Umbilical cord (tissue), 2 donors: ENCODE results near the genes ODF3L2, RNF126 and PRSS57.

DNA sequence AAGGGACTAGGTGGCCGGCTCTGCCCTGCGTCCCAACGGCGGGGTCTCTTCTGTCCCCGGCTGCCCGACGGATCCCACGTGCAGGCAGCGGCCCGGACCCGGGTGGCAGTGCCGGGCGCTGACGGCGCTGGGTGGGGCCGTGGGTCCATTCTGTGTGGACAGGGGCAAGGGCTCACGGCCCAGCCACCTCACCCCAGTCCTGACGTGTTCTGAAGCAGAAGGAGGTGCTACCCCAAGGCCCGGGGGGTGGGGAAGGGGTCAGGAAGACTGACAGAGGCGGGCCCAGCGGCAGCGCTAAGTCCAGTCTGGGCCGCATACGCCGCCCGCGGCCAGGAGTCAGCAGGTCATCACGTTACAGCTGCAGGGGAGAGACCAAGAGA, 15.1 kb upstream of the PLPP2 start:
- RAMPAGE, long total RNA, result no peak

DNA sequence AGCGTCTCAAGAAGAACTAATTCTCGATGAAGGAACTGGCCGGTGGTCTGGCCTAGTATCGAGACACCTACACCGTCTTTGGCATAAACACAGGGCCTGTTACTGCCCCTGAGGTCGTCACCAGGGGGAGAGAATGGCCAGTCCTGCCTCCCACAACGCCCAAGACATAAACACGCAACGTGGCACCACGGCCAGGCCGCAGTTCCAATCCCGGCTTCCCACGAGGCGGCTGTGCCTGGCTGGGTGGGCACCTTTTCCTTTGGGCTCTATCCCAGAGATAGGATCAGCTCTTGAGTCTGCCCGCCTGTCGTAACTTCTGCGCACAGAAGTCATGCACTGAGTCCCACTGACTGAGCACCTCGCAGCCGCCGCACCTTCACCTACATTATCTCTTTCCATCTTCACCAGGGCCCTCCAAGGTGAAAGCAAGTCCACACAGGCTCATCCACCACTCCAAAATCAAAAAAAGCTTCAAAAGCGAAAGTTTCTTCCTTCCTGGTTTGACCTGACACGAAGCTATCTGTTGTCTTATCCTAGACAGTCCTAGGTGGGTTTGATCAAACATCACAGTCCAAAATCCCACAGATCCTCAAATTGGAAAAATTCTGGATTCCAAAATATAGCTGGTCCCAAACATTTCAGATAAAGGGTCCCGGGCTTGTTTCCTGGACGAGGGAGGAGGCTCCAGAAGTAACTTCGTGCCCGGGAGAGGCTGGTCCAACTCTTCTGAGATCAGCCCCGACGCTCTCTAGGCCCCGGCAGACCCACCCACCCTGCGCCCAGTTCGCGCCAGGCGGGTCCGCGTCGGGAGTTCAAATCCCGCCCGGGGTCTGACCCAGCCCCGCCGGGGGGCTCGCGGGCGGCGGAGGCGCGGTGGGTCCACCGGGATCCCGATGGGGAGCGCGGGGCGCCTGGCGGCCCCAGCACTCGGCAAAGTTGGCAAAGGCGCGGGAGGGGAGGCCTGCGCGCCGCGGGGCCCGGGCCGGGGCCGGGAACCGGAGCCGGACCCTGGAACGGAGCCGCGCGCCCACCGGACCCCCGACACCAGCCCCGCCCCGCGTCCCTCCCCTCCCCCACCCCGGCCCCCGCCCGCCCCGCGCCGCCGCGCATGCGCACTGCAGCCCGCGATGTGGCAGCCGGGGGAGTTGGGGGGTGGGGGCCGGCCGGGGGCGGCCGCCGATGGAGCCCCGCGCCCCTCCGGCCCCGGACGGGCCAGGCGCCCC, 759 bp downstream of the MIER2 start:
- RAMPAGE, long total RNA, result no peak

GRCh38 chr19:474821-475179, at the start of gene ODF3L2:
TSS of gene ODF3L2 (minus strand) at chr19:474983.
- RAMPAGE, long total RNA, result no peak

DNA sequence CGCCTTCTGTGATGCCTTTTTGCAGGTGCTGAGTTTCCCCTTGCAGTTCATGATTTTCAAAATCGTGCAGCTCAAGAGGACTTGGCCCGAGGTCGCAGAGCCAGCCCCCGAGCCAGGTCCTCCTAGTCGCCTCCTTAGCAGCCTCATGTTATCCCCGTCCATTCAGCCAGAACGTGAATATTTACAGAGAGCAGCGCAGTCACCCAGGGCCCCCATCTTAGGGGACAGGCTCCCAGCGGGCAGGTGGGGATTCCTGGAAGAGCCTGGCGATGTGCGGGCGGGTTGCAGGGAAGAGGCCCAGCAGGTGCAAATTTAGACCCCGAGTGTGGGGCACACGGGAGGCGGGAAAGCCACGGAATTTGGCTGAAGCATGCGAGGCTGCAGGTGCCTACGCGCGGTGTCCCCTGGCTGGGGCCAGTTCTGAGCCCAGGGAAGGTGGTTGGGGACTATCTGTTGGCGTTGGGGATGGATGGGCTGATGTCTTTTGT, 825 bp downstream of the TPGS1 start:
- RAMPAGE, long total RNA, result no peak

DNA sequence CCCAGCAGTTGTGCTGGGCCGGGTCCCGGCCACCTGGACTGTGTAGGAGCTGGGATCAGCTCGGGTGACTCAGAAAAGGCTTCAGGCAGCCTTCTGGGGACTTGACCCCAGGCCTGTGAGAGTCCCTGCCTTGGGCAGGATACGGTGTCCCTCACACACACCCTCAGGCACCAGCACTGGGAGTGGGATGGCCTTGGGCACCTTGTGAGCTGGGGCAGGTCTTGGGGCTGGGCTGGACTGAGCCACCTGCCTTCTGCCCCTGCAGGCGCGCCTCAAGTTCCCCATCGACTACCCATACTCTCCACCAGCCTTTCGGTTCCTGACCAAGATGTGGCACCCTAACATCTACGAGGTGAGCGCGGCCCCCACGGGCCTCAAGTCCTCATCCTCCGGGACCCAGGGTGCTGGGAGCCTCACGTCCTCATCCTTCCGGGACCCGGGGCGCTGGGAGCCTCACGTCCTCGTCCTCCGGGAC, 4.0 kb downstream of the CDC34 start:
- RAMPAGE, long total RNA, result no peak

DNA sequence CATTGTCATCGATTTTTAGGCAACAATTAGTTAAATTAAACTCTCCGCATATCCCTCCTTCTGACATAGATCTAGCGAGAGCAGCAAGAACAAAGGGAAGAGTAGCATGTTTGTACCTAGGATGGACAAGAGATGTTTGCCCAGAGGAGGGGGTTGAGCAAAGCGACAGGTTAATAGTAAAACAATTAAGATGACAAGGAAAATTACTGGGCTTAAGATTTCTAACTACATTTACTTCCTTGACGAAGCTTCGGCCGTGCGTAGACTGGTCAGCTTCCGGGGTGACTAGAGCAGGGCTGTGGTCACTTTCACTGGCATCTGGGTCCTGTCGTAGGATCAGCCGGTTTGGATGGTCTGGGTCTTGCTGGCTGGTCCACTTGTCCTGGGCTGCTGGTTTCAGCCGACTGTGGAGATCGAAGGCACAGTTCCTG, 5.2 kb upstream of the BSG start:
- RAMPAGE, long total RNA, result no peak

GRCh38 chr19:641951-642565, 2.4 kb downstream of the FGF22 start:
- RAMPAGE, long total RNA, result no peak

DNA sequence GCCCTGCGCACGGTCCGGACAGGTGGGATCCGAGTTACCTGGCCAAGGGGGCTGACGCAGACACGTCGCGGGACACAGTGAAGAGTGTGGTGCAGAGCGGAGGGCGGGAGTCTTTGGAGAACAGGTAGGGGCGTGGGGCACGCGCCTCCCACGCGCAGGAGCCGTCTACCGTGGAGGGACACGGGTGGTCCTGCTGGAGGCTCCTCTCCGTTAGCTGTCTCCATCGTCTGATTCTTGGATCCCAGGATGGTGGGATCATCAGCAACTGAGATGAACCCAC, 7.1 kb downstream of the FGF22 start:
- RAMPAGE, long total RNA, result no peak

- RAMPAGE, long total RNA, result no peak
Observed at GRCh38 chr19:663018-664103, at the start of gene RNF126. TSS of gene RNF126 (minus strand) at chr19:663214.

DNA sequence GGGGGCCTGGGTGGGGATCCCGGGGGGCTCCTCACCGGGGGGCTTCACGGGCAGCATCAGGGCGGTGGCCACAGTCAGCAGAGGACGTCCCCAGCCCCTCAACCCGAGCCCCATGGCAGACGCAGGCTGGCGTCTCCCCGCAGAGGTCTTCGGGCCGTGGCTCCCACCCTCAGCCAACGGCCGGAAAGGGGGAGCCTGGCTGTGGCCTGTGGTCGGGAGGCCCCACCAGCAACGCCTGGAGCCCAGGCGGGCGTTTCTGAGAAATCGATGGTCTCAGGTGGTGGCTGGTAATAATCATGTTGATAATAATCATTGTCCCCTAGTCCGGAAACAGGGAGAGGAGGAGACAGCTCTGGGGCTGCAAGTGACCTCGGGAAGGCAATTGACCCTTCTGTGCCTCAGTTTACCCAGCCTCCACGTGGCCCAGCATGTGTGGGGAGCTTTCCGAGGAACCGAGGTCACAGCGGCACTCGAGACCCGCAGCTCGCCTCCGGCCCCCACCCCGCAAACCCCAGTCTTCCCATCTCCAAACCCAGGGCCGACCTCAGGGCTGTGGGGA, at the start of gene PRSS57:
Gene PRSS57 (minus strand): TSS at position 136 of the 559 bp plus-strand sequence.
- RAMPAGE, long total RNA, result no peak

DNA sequence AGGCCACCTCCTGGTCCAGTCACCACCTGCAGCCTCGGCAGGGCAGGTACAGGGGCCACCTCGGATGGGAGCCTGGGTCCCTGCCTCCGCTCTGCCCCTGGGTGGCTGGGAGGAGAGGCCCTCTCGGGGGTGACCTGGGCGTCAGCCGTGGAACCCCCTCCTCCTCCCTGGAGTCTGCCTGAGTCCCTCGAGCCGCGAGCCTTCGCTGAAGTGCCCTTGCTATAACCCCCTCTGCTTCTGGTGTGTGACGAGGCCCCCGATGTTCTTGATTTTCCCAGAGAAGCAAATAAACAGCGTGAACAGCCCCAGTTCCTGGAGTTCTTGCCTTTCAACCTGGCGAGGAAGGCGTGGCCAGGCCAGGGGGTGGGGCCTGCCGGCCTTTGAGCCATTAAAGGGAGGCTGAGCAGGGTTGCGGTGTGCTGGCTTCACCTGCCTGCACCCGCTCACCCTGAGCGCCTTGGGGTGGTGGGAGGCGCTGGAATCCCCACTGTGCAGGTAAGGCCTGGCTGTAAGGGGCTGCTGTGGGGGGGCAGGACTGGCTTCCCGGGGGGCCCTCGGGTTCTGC, 2.8 kb upstream of the MISP start:
- RAMPAGE, long total RNA, result no peak

- RAMPAGE, long total RNA, result no peak
Observed at GRCh38 chr19:799061-799949, 2.1 kb downstream of the PTBP1 start.

DNA sequence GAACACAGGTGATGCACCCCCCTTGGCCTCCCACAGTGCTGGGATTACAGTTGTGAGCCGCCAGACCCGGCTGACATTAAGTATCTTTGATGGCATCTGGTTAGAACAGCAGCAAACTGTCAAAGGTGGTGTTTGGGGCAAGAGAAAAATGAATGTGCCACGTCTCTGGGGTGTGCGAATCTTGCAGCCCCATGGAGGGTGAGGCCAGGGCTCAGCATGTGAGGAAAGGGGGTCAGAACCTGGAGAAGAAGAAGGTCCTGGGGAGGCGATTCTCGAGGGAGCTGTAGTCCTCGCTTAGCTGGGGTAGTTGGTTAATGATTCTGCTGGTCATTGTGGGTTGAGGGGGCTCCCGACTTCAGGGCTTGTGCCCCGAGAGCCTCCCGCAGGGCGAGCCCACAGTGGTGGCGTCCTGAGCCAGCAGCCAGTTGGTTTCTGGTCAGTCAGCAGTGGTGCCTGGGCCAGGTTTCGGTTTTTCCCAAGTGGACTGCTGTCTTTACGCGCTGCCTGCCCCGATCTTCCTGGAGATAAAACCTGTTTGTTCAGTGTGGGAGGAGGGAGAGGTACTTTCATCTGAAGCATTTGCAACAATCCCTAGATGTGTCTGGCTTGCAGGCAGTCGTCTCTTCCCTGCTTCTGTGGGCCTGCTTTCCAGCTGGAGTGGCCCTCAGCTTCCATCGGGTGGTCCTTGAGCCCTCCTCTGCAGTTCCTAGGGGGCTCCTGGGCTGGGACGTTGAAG, 3.1 kb downstream of the PTBP1 start:
- RAMPAGE, long total RNA, result no peak

DNA sequence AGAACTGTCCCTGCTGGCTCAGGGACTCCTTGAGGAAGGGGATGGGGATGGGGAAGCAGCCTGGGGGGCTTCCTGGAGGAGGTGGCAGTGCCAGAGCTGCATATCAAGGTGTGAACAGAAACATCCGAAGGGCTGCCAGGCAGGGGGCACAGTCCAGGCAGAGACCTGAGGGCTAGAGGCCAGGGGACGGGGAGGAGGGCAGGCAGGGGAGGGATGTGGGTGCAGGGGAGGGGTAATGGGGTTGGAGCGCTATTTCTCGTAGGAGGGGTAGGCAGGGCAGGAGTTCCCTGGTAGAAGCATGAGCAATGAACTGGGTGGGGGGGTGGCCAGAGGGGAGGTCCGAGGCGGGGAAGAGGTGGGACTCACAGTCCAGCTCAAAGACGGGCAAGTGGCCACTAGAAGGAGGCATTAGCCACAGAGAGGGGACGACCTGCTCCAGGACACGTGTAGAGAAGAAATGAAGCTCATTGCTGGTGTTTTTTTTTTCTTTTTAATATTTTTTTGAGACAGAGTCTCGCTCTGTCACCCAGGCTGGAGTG, 3.5 kb upstream of the ELANE start:
- RAMPAGE, long total RNA, result no peak

DNA sequence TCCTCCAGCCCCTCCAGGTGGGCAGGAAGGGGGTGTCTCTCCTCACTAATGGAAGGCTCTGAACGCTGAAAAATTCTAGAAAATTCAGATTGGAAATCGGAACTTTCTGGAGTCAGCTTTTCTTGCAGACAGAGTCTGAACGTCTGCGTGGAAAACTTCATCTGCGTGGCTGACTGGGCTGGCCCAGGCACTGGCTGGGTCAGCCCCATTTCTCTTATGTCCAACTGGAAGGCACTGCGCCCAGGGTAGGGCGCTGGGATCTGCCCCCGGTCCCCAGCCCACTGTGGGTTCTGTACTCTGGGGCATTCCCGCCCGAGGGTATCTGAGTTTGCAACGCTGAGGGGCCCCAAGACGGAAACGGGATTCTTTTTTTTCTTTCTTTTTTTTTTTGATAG, 352 bp downstream of the CFD start:
- RAMPAGE, long total RNA, result no peak

DNA sequence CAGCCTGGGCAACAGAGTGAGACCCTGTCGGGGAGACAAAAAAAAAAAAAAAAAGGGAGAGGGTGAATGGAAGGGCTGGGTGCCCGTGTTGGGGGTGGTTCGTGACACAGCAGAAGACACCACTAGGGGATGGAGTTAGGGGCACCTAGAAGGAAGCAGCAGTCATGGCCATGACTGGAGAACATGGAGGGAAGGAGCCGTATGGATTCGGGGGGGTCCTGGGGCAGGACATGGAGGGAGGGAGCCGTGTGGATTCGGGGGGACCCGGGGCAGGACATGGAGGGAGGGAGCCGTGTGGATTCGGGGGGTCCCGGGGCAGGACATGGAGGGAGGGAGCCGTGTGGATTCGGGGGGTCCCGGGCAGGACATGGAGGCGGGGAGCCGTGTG, 11.1 kb downstream of the CFD start:
- RAMPAGE, long total RNA, result no peak

DNA sequence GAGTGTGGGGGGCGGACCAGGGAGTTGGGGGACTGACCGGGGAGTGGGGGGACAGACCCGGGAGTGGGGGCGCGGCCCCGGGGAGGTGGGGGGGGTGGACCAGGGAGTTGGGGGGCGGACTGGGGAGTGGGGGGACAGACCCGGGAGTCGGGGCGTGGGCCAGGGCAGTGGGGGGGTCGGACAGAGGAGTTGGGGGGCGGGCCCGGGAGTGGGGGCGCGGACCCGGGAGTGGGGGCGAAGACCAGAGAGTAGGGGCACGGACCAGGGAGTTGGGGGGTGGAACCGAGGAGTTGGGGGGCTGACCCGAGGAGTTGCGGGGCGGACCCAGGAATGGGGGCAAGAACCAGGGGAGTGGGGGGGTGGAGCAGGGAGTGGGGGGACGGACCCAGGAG, 861 bp downstream of the R3HDM4 start:
- RAMPAGE, long total RNA, result no peak

- RAMPAGE, long total RNA, result no peak
Observed at GRCh38 chr19:924809-925244, 1.0 kb upstream of the ARID3A start.

DNA sequence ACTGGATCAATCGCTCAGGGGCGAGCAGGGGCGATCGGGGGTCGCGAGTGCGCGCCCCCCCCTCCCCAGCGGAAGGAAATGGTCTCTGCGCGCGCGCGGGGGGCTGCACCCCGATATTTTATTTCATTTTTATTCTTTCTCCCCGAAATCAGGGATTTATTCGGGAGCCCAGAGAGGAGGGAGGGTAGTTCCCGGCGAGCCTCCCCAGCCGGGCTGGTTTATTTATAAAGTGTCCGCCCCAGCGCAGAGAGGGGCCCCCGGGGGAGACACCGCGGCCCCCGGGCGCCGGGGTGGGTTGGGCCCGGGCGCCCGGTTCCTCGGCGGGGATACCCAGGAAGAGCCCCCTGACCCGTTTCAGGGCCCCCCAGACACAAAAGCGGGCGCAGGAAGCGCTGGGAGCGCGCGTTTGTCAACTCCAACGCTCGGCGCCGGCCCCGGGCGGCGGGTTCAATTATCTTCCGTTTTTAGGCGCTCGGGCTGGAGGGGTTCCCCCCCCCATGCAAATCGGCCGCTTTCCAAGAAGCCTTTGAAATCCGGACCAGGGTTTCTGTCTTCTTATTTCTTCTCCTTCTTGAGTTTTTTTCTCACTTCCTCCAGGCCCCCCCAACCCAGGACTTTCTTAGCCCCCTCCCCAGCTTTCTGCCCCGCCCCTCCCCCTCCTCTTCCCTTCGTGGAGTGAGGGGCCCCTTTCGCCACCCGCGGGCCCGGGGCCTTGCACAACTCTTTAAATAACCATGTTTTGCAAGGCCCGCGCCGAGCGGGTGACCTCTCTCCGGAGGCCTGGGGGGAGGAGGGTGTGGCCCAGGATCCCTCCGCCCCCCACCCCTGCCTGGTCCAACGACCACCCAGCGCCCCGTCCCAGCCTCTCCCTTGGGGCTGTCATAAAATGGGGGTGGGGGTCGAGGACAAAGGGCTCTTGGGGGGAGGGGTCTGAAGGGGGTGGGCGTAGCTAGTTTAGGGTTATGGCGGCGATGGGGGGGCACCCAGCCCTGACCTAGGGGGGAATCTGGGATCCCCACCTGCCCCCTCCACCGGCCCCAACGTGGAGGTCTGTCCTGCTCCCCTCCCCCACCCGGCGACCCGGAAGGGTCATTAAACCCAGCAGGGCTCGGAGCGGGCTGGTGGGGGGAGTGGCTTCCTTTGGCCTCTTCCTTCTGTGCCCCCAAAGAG, 946 bp downstream of the ARID3A start:
- RAMPAGE, long total RNA, result no peak

- RAMPAGE, long total RNA, result no peak
Observed at GRCh38 chr19:944042-944659, 18.3 kb downstream of the ARID3A start.